Penis (tissue), 1 donor: ENCODE data around the genes LENG8, LILRA2, KIR3DL2 and FCAR.

GRCh38 chr19:54094603-54095002 is 6.0 kb downstream of the OSCAR start:
- PRO-cap: no peak

DNA sequence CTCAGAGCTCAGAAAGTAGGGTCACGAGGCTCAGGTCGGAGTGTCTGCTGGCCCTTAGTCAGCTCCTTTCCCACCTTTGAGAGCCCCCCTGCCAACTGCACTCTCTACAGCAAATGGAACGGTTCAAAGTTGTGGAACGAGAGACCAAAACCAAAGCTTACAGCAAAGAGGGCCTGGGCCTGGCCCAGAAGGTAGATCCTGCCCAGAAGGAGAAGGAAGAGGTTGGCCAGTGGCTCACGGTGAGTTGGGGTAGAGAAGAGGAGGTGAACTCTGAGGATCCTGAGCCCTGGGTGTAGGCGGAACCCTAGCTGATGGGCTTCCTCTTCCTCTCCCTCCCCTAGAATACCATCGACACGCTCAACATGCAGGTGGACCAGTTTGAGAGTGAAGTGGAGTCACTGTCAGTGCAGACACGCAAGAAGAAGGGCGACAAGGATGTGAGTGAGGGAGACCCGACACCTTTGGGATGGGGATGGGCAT is 6.4 kb downstream of the CNOT3 start:
- PRO-cap: no peak

DNA sequence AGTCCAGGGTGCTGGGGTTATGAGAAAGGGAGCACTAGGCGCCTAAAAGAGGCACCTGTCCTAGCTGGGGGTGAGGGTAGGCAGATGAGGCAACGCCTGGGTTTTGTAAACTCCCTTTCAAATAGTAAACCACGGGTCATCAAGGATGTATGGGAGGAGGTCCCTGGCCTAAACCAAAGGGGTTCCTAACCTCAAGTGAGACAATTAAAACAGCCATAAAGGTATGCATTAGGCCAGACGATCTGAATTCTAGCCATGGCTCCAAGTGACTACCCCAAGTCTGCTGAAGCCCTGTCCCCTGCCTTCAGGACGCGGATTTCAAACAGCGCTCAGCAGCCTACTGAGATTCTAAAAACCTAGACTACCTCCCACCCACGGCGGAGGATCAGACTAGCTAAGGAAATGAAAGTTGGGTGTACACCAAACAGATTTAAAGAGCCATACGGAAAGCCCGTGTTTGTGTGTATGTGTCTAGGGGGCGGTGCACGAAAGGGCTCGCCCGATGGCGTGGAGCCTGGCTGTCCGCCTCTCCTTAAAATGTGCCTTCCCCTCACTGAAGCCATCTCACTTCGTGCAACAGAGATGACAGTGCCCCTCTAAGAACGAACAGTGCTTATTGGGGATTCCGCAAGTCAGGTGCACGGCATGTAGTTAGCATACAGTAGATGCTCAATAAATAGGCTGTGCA is 831 bp downstream of the LENG1 start:
- PRO-cap: no peak

GRCh38 chr19:54180533-54181368 is 7.8 kb upstream of the TMC4 start:
- PRO-cap: no peak

- PRO-cap: no peak
Measured at GRCh38 chr19:54208995-54209598, 8.4 kb downstream of the RPS9 start.

DNA sequence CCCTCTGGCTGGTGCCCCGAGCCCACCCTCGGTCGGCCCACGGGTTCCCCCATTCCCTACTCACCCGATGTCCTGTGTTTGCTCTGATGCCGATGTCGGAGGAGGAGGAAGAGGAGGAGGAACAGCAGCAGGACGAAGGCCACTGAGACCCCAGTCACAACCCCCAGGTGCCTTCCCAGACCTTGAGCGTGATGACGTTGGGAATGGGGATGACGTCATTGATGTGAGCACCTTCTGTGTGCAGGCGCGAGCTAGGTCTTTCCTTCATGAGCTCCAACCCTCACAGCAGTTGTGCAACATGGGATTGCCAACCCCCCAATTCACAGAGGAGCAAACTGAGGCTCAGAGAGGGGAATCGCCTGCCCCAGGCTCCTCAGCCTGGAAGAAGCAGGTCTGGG is 4.3 kb downstream of the LILRB5 start:
- PRO-cap: no peak

DNA sequence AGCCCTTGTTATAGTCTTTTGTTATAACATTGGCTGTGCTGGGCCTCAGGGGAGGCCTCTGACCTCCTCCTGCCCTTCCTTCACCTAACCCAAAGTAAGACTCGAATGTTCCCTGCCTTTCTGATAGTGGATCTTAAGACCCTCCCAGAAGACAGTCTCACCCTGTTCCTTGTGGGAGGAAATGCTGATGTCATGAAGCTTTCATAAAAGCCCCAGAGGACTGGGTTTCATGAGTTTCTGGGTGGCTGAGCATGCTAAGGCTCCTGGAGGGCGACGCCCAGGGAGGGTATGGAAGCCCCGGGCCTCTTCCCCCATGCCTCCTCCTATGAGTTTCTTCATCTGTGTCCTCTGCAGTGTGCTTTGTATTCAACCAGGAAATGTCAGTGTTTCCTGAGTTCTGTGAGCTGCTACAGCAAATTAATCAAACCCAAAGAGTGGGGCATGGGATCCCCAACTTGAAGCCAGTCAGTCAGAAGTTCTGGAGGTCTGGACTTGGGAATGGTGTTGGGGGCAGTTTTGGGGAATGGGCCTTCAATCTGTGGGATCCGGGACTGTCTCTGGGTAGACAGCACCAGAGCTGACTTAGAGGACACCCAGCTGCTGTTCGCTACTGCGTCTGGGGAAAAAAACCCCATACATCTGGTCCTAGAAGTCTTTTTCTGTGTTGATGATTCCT is 1.9 kb upstream of the LILRB2 start:
- PRO-cap: no peak

- PRO-cap: unidirectional peak, minus-strand start at chr19:54375413
Measured at GRCh38 chr19:54375016-54376018, 10.6 kb upstream of the LAIR1 start.

DNA sequence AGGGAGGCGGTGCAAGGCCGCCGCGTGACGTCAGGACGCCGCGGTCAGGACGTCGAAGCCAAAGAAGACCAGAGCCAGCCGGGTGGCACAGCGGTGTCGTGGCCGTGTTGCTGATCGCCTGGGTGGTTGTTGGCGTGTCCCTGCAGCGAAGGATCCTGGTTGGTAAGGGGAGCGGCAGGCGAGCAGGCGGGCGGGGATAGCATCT is at the start of gene LENG8:
Gene LENG8, plus strand, starts transcription at position 51 of the 205 bp plus-strand sequence.
- PRO-cap: bidirectional peak, plus-strand start at position 61 of the sequence, minus-strand start outside the sequence

- PRO-cap: no peak
Measured at GRCh38 chr19:54455384-54456428, 6.7 kb downstream of the LENG8 start.

- PRO-cap: no peak
Measured at GRCh38 chr19:54573634-54573960, at the start of gene LILRA2. LILRA2 (plus strand) TSS chr19:54573790.

- PRO-cap: no peak
Measured at GRCh38 chr19:54606718-54607445, 13.4 kb downstream of the LILRA1 start.

- PRO-cap: no peak
Measured at GRCh38 chr19:54627877-54628281, 2.4 kb upstream of the LILRB1 start.

DNA sequence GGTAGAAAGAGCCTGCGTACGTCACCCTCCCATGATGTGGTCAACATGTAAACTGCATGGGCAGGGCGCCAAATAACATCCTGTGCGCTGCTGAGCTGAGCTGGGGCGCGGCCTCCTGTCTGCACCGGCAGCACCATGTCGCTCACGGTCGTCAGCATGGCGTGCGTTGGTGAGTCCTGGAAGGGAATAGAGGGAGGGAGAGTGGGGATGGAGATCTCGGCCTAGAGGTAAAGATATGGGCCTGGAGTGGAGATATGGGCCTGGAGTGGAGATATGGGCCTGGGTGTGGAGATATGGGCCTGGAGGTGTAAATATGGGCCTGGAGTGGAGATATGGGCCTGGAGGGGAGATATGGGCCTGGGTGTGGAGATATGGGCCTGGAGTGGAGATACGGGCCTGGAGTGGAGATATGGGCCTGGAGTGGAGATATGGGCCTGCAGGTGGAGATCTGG is at the start of gene KIR3DL2:
Gene KIR3DL2, plus strand, starts transcription at position 103 of the 452 bp plus-strand sequence.
- PRO-cap: no peak

DNA sequence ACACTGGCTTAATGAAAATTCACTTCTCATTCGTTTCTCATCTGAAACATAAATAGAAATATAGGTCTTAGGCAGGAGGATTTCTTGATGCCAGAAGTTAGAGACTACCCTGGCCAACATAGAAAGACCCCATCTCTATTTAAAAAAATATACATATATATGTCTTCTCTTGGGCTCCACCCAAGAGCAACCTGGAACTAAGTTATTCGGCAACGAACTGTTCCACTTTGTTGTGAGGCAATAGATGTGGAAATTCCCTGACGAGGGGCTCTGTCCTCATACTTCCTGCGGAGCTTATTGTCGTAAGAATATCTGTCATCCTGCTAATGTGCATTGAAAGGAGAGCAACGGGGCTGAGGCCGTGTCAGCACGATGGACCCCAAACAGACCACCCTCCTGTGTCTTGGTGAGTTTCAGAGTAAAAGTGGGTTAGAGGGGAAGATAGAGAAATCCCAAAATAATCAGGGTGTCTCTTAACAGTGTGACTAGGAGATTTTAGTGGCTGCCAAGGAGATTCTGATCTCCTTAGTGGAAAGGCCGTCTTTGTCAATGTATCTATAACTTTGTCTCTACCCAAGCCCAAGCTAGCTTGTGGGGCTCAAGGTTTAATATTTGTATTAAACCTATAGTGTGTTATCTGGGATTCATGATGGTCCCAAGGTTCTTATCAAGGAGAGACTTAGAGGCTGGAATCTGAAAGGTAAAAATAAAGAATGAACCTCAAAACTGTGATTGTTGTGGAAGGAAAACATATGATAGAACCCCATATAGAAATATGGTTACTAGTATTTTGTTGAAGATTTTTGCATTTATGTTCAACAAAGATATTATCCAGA is at the start of gene FCAR:
Gene FCAR, plus strand, starts transcription at position 318 of the 836 bp plus-strand sequence.
- PRO-cap: no peak

DNA sequence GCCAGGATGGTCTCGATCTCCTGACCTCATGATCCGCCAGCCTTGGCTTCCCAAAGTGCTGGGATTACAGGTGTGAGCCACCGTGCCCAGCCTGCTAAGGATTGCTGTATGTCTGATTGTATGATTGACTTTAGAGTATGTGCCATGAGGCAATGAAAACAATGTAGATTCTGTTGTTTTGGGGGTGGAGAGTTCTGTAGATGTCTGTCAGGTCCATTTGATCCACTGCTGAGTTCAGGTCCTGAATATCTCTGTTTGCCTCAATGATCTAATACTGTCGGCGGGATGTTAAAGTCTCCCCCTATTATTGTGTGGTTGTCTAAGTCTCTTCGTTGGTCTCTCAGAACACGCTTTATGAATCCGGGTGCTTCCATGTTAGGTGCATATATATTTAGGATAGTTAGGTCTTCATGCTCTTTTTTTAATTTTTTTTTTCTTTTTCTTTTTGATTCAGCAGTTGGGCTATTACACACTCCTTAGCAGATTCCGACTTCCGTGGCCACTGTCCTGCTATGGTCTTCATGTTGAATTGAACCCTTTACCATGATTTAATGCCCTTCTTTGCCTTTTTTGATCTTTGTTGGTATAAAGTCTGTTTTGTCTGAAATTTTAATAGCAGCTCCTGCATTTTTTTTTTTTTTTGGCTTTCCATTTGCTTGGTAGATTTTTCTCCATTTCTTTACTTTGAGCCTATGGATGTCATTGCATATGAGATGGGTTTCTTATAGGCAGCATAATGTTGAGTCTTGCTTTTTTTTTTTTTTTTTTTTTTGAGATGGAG is 4.3 kb downstream of the FCAR start:
- PRO-cap: no peak

- PRO-cap: no peak
Measured at GRCh38 chr19:54938927-54939312, 27.3 kb upstream of the NLRP2 start.

DNA sequence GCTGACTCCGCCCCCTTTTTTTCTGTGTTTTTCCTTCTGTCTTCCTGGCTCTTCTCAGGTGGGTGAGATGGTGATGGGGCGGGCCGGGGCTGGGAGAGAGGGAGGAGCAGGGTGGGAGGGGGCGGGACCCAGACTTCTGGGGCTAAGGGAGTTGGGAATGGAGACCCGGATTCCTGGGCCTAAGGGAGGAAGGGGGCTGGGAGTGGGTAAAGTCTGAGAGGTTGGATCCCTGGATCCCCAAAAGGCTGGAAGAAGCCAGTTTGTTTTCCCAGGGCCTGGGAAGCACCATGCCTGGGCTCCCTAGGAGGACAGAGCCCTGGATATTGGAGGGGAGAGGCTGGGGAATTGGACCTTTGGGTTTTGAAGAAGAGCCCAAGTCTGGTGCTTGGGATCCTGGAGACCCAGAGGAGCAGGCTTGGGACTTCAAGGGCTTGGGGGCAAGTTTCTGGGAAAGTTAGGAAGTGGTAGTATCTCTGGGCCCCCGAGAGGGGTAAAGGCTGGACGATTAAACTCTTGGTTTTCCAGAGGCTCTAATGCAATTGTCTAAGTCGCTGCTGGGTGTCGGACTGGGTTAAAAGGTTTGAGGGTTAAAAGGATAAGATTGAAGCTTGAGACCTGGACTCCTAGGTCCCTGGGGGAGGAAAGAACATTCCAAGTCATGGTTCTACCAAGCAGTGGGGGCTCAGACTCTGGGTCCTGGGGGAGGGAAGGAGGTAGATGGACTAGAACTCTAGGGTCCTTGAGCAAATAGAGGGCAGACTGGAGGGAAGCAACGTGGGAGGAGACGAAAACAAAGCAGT is 8.2 kb downstream of the EPS8L1 start:
- PRO-cap: no peak

DNA sequence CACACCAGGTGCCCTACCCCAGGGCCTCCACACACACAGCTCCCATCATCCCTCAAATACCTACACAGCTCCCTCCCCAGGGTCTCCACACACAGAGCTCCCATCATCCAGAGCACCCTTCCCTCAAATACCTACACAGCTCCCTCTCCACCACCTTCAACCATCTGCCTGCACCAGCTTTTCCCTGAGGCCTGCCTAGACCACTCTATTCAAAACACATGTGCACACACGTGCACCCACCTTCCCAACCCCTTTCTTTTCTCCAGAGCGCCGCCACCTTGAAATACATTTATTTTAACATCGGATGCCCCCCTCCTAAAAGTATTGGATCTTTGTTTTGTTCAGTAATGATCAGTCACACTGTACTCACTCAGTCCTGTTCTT is 14.0 kb downstream of the EPS8L1 start:
- PRO-cap: no peak

- PRO-cap: no peak
Measured at GRCh38 chr19:55094193-55094484, 18.5 kb downstream of the EPS8L1 start.